Left common carotid artery plus branches (tissue), 1 donor: ENCODE measurements around a stretch of chr1.

GRCh38 chr1:15632982-15633776 lies 15.9 kb downstream of the DDI2 start:
- PRO-cap, result no peak

DNA sequence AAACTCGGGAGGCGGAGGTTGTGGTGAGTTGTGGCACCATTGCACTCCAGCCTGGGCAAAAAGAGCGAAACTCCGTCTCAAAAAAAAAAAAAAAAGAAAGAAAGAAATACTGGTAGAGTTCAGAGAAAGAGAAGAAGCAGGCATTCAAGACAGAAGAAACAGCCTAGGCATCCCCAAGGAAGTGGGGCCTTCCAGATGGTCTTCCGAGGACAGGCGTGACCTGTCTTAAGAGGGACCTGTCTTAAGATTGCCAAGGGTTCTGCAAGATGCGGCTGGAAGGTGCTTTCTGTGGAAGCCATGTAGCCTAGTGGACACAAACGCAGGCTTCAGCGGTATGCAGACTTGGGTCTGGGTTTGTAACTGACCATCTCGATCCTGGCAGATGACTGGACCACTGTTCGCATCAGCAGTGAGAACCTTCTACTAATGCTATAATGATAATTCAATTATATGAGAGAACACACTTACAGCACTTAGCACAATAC lies 5.1 kb downstream of the PLEKHM2 start:
- PRO-cap, result no peak

GRCh38 chr1:15749220-15750096 lies 7.2 kb downstream of the TMEM82 start:
- PRO-cap, result no peak

DNA sequence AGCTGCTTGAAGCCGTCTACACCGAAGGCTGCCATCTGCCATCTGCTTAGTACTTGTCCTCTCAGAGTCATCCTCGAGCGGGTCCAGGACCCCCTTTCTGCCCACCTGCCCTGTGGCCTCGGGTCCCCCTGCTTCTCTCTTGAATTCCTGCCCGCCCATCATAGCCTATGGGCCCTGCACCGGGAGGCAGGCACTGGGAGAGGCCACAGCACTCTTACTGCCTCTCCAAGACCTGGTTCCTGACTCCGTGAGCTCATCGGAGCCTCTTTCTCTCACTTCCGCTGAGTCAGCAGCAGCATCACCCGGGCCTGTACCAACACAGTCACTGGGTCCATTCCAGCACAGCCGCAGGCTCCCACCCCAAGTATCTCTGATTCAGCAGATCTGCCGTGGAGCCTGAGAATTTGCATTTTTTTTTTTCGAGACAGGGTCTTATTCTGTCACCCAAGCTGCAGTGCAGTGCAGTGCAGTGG lies 7.1 kb downstream of the FBLIM1 start:
- PRO-cap, result no peak

DNA sequence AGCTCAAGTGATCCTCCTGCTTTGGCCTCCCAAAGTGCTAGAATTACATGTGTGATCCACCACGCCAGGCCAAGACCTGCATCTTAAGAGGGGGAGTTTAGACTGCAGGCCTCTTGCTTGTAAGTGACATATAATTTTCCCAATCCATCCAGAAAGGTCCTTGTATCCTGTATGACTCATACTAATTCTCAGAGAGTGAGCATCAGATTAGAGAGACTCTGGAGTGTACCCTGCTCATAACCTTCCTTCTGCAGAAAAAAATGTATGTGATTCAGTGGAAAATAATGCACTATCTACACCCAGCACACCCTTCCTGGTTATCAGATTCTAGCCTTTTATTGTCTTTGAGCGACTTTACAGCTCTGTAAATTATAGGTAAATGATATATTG lies 12.4 kb downstream of the UQCRHL start:
- PRO-cap, result no peak

DNA sequence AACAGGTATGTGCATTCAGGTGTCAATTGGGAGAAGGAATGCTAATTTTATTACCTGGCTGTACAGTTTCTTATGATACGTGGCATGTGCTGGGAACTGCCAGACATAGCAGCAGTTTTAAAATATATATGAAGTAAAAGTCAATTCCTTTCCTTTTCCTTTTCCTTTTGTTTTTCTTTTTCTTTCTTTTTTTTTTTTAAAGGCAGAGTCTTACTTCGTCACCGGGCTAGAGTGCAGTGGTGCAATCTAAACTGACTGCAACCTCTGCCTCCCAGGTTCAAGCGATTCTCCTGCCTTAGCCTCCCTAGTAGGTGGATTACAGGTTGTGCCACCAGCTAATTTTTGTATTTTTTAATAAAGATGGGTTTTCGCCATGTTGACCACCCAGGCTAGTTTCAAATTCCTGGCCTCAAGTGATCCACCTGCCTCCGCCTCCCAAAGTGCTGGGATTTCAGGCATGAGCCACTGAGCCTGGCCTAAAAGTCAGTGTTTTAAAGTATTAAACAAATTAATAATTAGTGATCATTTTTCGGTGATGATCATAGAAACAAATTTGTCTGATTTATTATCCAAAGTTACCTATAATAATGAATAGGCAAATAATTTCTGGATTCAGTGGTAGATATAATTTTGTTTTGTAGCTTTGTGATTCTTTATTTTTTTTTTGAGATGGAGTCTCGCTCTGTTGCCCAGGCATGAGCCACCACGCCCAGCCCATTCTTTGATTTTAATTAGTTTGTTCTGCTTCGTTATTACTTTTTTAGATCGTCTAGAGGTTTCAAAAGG lies 37.2 kb downstream of the SPEN start:
- PRO-cap, result no peak

GRCh38 chr1:15921782-15922464 lies 54.0 kb downstream of the ZBTB17 start:
- PRO-cap, result no peak

- PRO-cap, result no peak
These were observed 44.9 kb downstream of the ZBTB17 start for GRCh38 chr1:15930911-15931526.

- PRO-cap, result no peak
These were observed 26.9 kb downstream of the ZBTB17 start for GRCh38 chr1:15948812-15949628.

DNA sequence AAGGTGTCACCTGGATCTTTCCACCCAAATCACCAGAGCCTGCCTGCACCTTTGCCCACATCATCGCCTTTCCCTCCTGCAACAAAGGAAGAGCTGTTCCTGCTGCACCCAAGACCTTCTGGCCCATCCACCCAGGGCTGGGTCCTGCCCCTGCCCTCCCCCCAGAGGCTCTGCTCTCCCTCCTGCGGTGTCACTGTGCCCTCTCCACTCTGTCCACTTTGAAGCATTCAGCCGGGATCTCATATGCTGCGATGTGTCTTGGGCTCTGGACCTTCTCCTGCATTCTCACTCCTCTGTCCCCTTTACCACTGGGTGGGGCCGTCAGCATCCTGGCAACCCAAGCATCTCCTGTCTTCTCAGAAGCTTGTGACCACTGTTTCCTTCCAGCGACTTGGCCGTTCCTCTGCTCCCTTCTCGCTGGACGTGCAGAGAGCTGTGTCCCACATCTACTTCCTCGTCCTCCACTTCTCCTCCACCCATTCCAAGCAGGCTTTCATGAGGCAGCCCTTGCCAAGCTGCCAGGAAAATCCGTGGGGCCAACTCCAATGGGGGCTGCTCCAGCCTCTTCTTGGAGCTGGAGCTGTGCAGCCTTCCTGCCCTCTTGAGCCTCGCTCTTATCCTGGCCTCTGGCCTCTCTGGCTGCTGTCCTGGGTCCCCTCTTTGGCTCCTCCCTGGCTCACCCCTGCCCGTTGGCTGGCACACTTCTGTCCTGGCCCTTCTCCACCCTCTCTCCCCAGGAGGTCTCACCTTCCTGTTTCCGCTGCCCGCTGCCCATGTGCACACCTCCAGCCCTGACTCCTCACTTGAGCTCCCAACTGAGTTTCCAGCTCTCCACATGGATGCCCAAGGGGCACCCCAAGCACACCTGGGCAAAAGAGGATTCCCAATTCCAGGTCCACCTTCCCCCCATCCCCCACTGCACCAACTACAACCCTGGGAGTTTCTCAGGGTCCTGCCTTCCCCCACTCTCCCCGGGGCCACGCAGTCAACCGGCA lies 8.8 kb downstream of the FAM131C start:
- PRO-cap, result no peak

- PRO-cap, result no peak
These were observed 10.0 kb upstream of the FAM131C start for GRCh38 chr1:16083392-16083862.

DNA sequence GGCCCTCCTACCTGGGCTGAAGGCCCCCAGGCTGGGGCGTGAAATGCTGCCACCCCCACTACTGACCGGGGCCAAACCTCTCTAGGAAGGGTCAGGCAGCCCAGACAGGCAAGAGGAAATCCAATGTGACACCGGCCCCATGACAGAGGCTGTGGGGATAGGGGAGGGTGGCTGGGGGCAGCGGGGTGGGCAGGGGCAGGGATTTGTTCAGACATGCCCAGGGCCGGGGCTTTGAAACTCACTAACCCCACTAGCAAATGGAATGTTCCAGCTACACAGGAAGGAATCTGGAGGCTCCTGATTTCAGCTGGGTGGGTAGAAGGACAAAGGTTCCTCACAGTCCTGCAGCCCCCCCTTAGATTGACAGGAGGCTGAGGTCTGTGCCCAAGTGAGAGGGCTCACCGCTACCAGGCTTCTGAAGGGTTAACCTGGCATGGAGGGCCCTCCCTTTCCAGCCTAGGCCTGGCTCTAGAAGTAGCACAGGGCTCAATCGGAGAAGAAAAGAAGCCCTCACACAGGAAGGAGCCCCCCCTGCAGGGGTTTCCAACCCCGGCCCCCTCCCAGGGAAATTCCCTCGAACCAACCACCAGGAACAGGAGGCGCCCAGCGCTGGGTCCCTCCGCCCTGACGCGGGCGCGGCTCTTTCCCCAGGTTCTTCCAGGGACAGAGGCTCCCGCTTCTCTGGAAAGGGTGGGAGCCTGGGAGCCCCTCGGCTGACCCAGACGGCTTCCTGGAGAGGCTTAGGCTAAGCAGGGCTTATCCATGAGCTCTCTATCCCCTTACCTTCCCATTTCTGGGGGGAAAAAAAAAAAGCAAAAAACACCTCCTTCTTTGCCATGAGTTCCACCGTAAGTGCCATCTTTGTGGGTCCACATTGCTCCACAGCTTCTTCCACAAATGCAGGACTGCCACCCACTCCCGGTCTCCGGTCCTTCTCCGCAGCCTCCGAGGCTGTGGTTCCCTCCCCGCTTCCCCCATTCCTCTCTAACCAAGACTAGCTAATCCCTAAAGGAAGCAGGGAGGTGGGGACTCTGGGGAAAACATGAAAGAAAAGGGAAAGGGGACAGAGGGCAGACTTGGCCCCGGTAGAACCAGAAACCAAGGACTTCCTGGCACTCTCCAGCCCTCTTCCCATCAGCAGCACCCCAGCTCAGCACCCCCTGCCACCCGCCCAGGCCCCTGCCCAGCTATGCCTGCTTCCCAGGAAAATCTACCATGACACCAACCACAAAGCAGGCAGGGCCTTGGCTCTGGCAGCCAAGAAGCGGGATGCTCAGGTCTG lies 3.1 kb downstream of the EPHA2 start:
- PRO-cap, result no peak

DNA sequence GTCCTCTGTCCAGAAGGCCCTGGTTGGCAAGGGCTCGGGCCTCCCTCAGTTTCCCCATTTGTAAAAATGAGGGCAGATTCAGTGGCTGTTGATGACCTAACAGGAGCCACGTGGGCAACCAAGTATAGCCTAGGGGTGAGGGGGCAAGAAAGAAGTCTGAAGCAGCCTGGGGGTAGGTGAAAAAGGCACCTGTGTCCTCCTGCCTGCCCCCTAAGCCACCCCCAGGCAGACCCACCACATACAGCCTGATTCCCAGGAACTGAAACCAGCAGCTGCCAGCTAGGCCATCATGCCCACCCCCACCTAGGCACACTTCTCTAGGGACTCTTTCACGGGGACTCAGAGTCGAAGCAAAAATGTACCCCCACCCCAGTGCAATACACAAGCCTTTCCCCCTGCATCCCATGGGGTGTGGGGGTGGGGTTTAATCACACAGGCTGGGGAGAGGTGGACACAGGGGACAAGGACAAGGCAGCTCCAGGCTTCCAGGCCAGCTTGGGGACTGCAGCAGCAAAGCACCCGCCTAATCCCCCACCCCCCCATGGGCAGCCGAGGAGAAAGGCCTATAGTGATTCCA lies 2.2 kb downstream of the EPHA2 start:
- PRO-cap, result no peak

GRCh38 chr1:16208220-16208708 lies 4.2 kb downstream of the ARHGEF19 start:
- PRO-cap, result no peak

DNA sequence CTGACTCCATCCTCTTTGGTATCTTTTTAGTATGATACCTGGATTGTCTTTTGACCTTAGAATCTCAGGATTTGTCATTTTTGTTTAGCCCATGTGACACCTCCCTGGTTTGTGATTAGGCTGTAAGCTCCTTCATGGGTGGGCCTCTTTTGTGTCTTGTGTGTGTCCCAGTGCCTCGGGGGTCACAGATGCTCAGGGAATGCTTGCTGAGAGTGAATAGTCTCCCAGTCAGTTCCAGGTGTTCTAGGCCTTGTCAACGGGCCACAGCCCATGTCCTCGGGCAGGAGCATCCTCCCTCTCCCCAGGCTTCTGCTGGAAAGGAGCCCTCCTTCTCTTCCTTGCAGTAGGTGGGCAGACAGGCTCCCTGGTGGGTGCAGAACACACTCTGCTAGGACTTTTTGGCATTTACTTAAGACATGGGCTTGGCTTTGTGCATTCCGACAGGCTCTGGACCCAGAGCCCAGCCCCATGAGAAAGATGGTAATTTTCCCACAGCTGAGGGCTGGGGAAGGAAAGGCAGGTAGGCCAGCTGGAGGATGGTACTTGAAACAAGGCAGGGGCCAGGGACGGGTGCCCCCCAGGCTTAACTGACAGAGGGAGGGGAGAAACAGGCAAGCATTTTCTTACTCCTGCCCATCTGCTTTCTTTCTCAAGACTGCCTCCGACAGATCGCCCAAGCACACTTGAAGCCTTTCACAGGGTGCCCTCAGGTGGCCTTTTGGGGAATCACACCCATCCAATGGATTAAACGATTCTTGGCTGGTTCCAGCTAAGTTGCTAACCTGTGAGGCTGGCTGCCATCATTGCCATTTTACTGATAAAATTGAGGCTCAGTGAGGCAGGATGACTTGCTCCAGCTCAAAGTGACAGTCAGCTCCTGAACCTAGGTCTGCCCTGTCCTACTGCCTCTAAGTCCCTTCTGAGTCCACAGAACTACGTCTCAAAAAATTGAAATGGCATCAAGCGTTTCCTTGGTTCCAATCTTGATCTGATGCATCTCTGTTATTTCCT lies 7.2 kb upstream of the CPLANE2 start:
- PRO-cap, result no peak

GRCh38 chr1:16249797-16250291 lies 12.9 kb upstream of the CPLANE2 start:
- PRO-cap, result no peak

- PRO-cap, result no peak
These were observed 29.9 kb downstream of the SZRD1 start for GRCh38 chr1:16396627-16397569.

- PRO-cap, result no peak
These were observed 166.0 kb downstream of the NECAP2 start for GRCh38 chr1:16606460-16607040.

GRCh38 chr1:16623390-16623881 lies 182.9 kb downstream of the NECAP2 start:
- PRO-cap, result no peak

DNA sequence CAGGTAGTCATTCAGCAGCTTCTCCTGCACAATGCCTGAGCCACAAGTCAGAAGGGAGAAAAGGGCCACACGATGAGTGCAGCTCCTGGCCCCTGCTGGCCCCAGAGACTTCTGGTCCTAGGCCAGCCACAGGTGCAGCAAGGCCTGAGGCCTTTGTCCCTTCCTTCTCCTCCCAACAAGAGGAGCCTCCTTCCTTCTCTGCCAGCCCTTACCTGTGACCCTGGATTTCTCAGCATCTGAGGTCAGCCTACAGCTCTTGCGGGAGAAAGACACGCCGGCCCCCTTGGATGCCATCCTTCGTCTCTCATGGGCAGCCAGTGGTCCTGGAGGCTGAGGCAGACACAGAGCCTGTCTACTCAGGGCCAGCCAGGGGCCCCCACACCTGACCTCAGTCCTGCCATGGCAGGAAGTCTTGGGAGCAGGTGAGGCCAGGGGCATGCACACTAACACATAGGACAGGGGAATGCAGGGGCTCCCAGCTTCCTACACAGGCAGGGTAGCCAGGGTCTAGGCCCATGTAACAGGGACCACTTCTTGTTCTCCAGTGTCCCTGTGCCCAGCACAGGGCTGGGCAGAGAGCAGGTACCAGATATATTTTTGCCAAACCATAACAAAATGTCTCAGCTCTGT lies 202.4 kb downstream of the NECAP2 start:
- PRO-cap, result no peak